SUDHL5 (cell line): ENCODE measurements around a stretch of chr16.

DNA sequence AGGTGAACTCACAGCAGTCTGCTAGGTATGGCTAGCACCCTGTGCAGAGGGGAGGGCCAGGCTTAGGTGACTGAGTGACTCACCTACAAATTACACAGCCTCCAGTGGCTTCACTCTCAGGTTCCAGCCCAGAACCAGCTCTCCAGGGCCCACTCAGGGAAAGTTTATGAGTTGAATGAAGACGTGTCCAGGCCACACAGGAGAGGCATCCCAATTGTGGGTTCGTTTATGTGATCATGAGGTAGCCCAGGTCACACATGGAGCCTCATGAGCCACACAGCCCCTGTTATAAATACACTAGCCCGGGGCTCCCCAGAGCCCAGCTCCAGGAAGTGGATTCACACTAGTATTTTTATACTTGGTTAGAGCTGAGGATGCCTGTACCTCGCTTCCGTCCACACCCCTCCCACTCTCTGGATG lies 27.5 kb downstream of the POLR3K start:
- PRO-cap, result no peak

DNA sequence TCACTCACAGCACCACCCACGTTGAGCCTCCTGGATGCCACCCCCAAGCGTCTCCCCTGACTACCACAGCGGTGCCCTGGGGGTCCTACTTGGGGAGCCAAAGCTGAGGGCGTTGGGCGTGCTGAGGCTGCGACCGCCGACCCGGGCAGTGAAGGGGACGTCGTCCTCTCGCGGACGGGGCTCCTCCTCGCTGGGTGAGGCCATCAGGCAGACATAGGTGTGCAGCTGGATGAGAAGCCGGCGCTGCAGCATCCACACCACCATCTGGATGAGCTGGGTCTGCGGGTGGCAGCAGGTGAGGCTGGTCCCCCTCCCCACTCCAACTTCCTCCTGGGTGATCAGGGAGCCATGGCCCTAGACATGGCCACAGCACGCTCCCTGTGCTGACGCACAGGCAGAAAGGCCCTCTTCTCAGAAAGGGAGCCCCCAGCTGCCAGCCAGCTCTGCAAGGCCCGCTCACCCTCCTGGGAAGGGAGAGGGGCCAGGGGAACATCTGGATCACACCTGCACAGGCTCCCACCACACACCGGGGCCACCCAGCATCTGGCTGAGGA lies 11.7 kb downstream of the MPG start:
- PRO-cap, result no peak

DNA sequence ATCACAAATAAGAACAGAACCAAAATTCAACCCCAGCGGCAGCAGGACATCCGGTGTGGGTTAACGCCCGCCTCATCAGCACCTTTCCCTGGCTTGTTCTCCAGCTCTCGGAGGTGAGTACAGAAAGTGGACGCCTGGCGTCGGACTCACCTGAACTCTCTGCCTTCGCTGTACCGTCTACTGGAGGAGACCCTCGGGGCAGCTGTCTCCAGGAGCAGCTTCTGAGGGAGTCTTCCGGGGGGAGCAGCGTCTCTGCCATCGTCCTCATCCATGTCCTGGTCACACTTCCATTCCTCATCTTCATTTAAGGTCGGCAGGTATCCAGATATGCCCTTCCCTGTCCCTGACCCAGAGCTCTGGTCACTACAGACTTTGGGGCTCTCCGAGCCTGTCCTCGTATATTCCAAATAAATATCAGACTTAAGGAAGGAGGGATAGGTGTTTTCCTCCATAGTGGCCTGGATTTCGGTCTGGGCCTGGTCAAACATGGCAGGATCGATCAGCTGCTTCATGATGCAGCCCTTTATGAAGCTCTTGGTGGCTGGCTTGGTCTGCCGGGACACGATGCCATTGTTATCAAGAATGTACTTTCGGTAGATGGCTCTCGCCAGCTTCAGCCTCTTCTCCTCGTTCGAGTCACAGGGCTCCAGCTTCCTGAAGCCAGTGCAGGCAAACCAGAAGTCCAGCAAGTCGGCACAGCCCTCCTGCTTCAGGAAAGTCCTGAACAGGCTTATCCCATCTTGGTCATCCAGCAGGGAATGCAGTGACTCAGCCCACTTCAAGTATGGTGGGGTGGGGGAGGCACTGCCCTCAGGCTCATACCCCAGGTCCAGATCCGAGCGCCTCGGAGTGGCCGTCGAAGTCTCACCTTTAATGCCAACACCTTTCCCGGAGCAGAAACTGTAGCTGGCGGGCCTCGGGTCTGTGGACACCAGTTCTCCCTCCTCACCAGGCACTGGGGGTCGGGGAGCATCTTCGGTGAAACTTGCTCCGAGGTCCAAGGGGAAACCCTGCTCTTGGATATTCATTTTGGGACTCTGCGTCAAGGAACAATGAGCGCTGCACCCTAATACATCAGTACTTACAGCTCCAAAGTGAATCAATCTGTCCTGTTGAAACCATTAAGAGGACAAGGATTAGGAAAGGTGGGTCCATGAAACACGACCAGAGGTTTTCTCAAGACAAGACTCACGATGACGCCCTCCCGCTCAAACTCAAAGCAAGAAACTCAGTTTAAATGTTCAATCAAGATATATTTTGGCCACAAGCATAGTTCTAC lies 6.1 kb downstream of the AXIN1 start:
- PRO-cap, result no peak

- PRO-cap, result bidirectional peak, plus-strand start at chr16:352893, minus-strand start at chr16:352627
These were observed 439 bp upstream of the AXIN1 start for GRCh38 chr16:352766-353558.

- PRO-cap, result no peak
These were observed 775 bp downstream of the PGAP6 start for GRCh38 chr16:380816-381590.

DNA sequence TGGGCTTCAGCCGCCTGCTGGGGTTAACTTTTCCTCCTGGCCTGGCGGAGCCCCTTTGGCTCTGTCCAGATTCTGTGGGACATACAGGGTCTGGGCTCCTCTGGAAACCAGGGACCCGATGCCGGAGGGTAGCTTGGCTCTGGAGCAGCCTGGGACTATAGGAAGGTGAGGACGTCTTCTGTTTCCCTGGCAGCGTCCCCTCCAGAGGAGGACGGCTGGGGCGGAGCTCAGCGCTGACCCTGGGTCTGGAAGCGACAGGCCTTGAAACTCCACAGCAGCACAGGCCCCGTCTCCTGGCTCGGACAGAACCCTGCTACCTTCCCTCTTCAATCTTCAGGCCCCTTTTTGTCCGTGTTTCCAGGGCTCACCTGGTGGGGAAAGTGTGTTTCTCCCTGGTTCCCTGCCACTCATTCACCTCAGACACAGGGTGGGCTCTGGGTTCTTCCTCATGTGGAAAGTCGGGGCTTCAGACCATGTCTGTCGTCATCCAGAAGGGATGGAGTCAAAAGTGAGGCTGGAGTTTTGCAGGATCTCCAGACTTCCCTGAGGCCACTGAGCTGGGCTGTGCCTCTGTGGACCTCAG lies 1.1 kb downstream of the NME4 start:
- PRO-cap, result no peak

GRCh38 chr16:471294-471961 lies 46.0 kb downstream of the RAB11FIP3 start:
- PRO-cap, result no peak

GRCh38 chr16:528678-529806 lies 1.5 kb downstream of the CAPN15 start:
- PRO-cap, result no peak

- PRO-cap, result no peak
These were observed 13.3 kb upstream of the PRR35 start for GRCh38 chr16:546687-547482.

GRCh38 chr16:578884-579558 lies 9.3 kb downstream of the PIGQ start:
- PRO-cap, result no peak

- PRO-cap, result no peak
These were observed 343 bp downstream of the METTL26 start for GRCh38 chr16:635840-636083.

DNA sequence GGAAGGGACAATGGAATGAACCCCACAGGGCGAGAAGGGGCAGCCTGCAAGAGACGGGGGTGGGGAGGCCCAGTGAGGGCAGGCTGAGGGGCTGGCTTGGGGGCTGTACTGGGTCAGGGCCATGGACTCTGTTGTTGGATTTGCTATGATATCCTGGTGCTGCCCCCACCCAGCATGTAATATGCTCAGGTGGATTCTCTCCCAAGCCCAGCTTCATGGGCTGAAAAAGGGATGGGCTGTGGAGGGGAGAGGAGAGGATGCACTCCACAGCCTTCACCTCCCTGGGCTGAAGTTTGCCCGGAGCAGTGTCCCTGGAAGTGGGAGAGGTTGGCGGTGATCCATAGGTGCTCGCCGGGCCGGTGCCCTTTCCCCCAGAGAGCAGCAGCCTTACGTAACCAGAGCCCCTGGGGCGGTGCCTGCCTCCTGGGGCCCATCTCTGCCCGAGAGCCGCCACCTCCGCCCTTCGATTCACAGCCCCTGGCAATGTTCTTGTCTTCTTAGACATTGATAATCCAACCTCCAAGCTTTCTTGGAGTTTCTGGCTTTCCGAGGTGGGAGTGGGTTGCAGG lies 3.4 kb upstream of the WDR90 start:
- PRO-cap, result no peak

GRCh38 chr16:666452-666877 lies 1.5 kb upstream of the RHOT2 start:
- PRO-cap, result no peak

- PRO-cap, result no peak
These were observed 1.8 kb upstream of the RHBDL1 start for GRCh38 chr16:673372-674311.

GRCh38 chr16:678765-679123 lies 1.5 kb upstream of the STUB1 start:
- PRO-cap, result no peak

DNA sequence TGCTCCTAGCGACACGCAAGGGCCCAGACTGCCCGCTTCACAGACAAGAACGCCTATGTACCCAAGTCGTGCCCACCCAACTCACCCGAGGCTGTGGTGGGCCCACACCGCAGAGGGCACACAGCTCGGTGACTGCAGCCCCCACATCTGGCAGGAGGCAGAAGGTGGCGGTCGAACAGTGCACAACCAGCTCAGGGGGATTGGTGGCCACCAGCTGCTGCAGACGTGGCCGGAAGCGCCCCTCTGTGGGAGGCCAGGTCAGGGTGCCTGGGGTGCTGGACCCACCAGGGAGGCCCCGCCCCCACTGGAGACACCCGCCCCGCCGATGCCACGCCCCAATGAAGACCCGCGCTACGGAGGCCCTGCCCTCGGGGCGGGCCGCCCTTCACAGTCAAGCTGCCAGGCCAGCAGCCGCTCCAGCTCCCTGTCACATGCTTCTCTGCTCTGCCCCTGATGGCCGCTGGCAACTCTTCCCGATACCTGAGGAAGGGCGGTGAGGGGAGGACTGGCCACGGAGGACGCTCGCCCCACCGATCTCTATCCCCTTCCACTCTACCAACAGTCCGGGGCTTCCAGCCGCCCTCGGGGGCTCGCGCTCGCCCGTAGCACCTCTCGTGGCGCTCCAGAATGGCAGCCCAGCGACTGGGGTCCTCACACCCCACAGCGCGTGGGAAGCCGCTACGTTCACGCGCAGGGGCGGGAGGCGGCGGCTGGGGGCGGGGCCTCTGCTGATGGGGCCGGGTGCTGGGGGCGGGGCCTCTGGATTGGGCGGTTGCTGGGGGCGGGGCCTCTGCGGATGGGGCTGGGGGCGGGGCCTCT lies 877 bp upstream of the STUB1 start:
- PRO-cap, result bidirectional peak, plus-strand start outside the sequence, minus-strand start at position 617 of the sequence

DNA sequence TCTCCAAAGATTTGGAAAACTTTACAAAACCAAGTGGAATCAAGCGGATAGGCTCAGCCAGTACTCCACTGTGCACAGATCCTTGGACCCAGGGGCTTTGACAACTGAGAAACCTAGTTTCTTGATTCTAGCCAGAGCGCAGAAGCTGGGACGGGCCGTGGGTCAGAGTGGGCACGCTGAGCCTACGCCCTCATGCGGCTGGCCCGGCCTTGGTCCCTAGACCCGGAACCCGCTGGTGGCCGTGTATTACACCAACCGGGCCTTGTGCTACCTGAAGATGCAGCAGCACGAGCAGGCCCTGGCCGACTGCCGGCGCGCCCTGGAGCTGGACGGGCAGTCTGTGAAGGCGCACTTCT lies 700 bp downstream of the STUB1 start:
- PRO-cap, result unidirectional peak, minus-strand start at position 99 of the sequence

DNA sequence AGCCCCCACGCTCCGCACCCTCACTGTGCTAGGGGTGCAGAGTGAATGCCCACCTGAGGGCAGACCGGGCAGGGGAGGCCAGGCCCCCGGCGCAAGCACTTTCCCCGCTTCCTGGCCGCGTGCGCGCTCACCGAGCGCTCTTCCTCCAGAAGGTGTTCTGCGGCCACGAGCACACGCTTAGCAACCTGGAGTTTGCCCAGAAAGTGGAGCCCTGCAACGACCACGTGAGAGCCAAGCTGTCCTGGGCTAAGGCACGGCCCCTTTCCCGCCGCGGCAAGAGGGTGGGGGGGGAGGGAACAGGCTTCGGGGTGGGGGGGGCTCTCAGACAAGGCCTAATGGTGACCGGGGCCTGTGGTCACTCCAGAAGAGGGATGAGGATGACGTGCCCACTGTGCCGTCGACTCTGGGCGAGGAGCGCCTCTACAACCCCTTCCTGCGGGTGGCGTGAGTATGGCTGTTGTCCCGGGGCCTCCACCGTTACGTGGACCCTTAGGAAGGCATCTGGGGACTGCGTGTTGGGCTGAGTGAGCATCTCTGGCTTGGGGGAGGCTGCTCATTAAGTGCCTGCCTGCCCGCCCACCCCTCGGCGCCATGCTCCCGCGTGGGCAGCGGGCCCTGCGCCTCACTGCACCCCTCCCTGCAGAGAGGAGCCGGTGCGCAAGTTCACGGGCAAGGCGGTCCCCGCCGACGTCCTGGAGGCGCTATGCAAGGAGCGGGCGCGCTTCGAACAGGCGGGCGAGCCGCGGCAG lies 1.9 kb downstream of the HAGHL start:
- PRO-cap, result no peak

DNA sequence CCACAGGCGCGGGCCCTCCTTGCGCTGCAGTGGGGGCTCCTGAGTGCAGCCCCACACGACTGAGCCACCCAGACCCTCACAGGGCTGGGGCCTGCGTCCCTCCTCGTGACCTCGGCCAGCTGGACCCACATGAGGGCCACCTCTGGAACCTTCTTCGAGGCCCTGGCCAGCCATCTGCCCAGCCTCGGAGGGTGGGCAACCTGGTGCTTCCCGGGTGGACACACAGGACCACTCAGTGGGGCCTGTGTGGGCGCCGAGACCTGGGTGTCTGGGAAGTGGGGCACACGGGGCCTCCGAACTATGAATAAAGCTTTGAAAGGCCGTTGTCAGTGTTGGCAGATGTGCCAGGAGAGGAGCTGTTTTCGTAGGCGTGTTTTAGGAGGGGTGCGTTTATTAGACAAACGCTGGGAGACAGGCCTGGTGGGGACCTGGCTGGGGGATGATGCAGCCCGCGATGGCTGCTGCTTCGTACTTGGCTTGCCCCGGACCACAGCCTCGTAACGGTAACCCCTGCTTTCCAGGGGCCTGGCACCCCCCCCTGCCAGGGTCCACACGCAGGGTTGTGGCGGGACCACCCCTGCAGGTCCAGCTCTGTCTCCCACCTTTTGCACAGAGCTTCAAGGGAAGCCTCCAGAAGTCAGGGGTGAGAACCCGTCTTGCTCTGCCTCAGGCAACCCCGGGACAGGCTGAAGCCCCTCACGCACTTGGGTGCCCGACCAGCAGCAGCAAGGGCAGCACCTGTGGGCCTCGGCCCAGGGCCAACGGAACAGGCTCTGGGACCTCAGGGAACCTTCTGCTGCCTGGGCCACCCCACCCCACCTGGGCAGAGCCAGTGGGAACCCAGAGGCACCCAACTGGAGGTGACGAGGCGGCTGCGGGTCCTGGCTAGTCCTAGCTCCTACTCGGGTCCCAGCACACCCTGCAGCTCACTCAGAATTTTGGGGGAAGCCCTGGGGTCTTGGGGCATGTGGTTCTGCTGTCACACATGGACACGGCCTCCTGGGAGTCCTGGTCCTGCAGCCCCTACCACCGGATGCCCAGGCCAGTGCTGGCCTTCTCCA lies 2.8 kb downstream of the HAGHL start:
- PRO-cap, result no peak

GRCh38 chr16:1014532-1015305 lies 33.1 kb downstream of the SOX8 start:
- PRO-cap, result no peak